ENCODE results near the genes NKAPL, PGBD1 and ZKSCAN3.

GRCh38 chr6:27298121-27298602, 13.9 kb downstream of the POM121L2 start:
- RRBS: no CpG with 5 or more reads among the region's 9 CpGs

DNA sequence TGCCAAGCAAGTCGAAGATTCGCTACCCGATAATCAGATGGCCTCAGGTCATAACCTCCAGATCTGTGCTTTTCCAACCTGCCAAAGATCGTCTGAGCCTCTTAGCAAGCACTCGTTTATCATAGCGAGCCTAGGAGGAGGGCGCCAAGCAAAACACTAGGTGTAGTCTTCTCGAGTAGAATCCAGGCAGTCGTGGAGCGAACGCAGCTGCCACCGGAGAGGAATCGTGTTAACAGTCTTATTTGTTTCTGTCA, 21.0 kb upstream of the POM121L2 start:
- RRBS: no CpG with 5 or more reads among the region's 13 CpGs

- RRBS: no CpG with 5 or more reads among the region's 45 CpGs
Measured at GRCh38 chr6:27518643-27519749, 46.1 kb upstream of the ZNF184 start.

- RRBS: no CpG with 5 or more reads among the region's 23 CpGs
Measured at GRCh38 chr6:27808352-27808768, 387 bp downstream of the H2AC13 start.

GRCh38 chr6:27825793-27826605, 2.1 kb downstream of the H4C11 start:
- RRBS: no CpG with 5 or more reads among the region's 15 CpGs

DNA sequence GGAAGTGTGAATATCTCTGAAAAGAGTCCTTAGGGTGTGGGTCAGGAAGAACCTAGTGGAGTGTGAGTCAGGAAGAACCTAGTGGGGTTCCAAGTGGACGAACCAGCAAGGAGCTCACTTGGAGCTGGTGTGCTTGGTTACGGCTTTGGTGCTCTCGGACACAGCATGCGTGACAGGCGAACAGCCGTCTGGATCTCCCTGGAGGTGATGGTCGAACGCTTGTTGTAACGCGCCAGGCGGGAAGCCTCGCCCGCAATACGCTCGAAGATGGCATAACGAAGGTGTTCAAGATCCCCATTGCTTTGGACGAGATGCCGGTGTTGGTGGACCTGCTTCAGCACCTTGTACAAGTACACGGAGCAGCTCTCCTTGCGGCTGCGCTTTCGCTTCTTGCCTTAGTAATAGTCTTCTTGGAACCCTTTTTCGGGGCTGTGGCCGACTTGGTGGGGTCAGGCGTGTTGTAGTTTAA, 1.1 kb upstream of the H2AC16 start:
- RRBS: no CpG with 5 or more reads among the region's 25 CpGs

DNA sequence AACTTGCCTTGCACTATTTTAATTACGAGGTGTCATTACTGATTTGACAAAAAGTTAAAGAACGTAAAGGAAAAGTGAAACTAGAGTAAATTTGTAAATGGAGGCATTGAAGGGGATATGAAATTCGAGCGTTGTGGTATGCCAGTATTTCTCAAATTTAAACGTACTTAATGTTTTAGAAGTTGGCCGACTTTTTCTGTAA, 374 bp upstream of the H3C11 start:
- RRBS: no CpG with 5 or more reads among the region's 6 CpGs

GRCh38 chr6:27888424-27889113, 2.1 kb downstream of the H3C12 start:
- RRBS: no CpG with 5 or more reads among the region's 4 CpGs

GRCh38 chr6:28002991-28003744, 46.1 kb downstream of the OR2B6 start:
- RRBS: no CpG with 5 or more reads among the region's 8 CpGs

GRCh38 chr6:28147523-28148180, 6.0 kb downstream of the ZKSCAN8 start:
- RRBS: no CpG with 5 or more reads among the region's 2 CpGs

- RRBS: no CpG with 5 or more reads among the region's 35 CpGs
Measured at GRCh38 chr6:28258861-28259481, at the start of gene NKAPL. Gene NKAPL (plus strand): TSS chr6:28259297.

DNA sequence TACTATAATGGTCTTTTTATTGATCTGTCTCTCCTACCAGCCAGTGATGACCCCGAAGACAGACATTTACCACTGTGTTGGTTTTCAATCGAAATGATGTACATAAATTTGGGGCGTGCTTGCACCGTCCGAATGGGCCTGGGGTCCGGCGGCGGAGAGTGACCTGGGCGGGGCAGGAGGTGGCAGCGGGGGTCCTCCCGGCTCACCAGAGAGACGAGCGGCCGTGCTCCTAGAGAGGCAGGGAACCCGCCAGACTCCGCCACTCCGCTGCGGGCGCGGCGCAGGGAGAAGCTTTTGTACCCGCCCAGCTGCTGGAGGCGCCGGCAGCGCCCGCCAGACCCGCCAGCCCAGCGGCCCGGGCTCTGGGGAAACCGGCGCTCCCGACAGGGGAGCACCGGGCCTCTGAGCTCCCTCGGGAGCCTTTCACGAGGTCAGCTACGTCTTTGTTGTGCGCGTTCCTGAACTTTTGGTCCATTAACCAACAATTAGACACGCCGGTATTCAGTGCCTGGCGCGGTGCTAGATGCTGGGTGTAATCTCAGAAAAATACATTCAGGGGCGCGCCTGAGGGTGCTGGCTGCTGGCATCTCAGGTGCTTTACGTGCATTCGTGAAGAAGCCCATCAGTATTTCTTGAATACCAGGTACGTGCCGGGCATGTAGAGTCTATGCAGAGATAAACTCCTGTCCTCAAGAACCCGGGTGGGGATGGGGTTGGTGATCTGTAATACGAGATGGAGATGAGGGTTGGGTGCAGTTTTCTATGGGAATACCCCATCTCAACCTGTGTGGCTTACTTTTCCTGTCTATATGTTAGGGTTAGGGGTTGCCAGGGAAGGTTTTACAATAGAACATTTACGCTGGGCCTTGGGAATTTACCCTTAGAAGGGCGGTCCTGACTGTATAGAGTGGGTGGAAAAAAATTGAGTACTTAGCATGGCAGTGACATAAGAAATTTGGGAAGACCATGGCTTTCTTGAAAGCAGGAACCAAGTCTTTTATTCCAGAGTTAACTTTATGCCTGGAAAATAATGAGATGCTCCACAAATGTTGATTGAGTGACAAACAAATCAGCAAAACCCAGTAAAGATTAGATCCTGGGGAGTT, at the start of gene PGBD1:
Gene PGBD1, plus strand, starts transcription at position 297 of the 1,106 bp plus-strand sequence.
- RRBS: 2% methylated on average over 17 of the region's 52 CpGs

GRCh38 chr6:28349529-28350497, at the start of gene ZKSCAN3:
Gene ZKSCAN3 (plus strand): TSS chr6:28349947.
- RRBS: no CpG with 5 or more reads among the region's 36 CpGs

DNA sequence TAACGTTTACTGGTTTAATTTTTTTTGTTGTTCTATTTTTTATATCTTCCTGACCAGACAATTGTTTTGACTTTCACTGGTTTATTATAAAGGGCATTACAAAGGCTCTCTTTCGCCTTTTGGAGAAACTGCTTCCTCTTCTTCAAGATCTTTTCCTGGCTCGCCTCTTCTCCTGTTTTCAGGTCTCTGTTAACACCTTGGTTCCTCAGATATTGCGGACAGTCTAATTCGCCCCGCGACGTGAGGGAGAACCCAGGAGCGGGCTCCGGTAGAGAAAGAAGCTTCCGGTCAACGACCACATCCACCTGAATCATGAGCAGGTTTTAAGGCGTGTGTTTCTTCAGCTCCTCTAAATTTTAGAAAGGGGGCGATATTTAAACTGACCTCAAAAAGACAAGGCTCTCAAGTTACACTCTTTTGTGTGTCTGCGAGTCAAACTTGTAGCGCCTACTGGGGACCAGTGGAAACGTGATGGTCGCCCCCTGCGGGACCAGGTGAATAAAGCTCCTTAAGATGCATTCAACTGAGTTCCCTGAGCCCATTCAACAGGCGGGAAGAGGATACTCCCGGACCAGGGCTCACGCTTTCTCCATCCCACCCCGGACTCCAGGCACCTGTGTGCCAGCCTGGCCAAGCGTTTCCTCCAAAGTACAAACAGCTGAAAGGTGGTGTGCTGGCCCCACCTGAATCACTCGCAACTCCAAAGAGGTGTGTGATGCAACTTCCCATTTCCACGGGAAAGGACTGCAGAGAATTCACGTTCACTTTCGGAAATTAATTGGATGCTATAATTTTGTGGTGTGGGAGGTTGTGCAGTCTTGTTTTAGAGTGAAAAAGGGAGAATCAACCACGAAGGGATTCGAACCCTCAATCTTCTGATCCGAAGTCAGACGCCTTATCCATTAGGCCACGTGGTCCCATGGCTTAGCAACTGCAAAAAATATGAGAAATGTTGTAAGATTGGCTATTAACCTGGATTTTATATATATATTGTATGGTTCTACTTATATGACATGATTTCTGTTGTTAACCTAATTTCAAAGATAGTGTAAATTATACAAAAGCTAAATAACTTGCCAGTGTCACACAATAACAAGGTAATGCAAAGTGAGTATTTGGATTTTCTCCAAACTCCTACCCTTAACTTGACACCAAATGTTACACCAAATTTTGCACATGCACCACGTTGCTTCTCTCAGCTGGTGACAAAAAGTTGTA, 17.0 kb downstream of the GPX5 start:
- RRBS: no CpG with 5 or more reads among the region's 34 CpGs

DNA sequence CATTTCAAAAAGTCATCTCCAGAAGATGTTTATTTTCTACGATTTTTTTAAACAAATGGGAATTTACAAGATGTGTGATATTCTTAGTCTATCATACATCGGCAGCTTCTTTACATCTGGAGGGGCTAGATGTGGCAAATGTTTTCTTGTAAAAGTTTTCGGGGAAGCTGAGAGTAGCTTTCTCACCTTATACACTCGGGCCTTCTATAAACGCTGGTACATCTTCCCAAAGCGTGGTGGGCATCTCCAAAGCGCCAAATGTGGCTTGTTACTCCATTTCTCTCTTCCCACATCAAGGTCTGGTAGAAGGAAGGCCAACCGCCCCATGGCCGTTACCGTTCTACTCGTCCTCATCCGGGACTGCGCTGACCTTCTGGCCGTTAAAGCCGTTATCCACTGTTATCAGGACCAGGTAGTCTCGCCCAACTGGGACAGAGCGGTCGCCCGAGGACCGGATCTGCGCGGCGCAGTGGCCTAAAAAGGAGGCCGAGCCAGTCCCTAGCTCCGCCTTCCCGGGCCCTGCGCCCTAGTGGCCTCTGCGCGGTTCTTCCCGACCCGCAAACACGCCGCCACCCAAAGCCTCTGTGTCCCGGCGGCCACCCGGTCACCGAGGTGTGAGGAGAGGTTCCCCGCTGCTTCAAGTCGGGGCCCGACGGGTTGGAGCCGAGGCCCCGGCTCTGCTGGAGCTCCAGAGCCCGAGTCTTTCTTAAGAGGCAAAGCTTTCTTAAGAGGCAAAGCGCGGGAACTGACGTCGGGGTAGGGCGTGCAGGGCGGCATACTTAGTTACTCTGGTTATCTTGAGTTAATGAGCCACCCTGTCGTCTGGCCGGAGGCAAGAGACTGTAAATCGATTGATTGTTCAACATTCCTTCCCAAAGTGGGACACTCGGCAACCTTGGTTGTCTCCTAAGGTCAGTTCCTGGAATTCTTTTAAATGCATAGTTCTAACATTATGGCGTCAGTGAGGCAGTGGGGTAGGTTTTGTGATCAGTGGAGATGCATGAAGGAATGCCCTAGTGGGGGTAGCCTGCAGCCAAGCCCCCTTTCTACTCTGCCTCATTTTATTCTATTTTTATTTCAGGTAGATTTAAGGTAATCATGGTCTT, 29.1 kb upstream of the SCAND3 start:
- RRBS: 17% methylated on average over 30 of the region's 55 CpGs

GRCh38 chr6:28687505-28688116, 100.5 kb upstream of the SCAND3 start:
- RRBS: no CpG with 5 or more reads among the region's 6 CpGs

- RRBS: no CpG with 5 or more reads among the region's 28 CpGs
Measured at GRCh38 chr6:28693129-28693964, 106.2 kb upstream of the SCAND3 start.

DNA sequence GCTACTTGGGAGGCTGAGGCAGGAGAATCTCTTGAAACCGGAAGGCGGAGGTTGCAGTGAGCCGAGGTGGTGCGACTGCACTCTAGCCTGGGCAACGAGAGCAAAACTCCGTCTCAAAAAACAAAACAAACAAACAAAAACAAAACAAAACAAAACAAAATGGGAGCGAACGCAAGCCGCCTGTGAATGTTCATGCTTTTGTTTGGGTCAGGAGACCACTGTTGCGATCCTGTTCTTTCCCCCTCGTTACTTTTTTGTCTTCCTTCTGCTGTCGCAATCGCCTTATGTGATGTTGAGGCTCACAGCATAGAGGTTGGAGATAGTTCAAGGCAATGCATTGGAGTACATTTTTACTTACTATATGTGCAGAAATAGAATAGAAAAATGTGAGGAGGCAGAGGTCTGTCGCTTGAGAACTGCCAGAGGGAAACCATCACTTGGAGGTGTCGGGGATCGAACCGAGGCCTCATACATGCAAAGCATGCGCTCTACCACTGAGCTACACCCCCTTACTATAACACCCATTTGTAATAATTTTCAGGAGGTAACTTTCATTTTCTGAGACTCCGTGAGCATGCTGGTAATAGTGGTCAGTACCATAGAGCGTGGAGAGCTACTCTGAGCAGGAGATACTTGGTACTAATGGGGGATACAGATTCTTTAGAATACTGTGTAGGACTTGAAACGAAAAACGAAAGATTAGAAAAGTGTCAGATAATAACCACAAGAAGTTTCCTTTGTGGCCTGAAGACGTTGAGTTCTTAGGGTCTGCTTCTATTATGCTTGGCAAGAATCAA, 121.2 kb downstream of the TRIM27 start:
- RRBS: no CpG with 5 or more reads among the region's 23 CpGs

DNA sequence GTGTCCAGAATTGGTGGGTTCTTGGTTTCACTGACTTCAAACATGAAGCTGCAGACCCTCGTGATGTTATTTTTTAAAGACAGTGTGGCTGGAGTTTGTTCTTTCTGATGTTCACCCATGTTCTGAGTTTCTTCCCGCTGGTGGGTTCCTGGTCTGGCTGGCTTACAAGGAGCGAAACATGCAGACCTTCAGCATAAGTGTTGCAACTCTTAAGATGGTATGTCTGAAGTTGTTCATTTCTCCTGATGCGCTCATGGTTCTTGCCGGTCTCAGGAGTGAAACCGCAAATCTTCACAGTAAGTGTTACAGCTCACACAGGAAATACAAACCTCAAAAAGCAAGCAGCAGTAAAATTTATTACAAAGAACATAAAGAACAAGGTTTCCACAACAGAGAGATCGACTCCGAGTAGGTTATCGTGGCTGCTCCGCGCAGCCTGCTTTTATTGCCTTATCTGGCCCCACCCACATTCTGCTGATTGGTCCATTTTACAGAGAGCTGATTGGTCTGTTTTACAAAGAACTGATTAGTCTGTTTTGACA, 39.4 kb downstream of the TRIM27 start:
- RRBS: no CpG with 5 or more reads among the region's 11 CpGs

- RRBS: 1% methylated on average over 9 of the region's 31 CpGs
Measured at GRCh38 chr6:28896780-28897391, 26.9 kb downstream of the TRIM27 start.

All from epithelial cell of esophagus (primary cell).